Upper lobe of left lung (tissue), 5 donors: ENCODE results near the genes AP4S1 and ARHGAP5.

GRCh38 chr14:28242775-28243326 is 523.7 kb upstream of the FOXG1 start:
- PRO-cap, 2 experiments = no peak in any of the 2 experiments
- RAMPAGE, long total RNA, 4 experiments = no peak in any of the 4 experiments

DNA sequence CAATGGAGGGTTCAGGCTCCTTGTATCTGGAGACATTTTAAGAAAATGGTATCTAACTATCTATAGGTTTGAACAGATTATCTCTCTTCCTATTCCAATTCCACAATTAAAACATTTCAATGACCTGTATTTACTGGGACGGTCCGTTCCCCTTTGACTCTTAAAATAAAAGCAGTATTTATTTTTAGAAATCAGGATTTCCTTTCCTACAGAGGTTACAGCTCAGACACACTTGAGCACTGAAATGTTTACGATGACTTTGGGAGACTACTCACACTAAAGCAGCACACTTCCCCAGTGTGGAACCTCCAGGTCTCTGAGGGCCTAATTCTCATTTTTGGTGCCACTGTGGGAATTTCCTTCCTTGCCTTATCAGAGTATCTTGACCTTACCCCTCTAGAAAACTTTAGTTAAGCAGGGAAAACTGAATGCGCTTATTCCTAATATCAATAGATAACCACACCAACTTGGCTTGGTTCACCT is 181.8 kb downstream of the PRKD1 start:
- PRO-cap, 2 experiments = peak in 1 of 2 experiments; most common plus-strand start position 247 of the sequence (in 1)
- RAMPAGE, long total RNA, 4 experiments = no peak in any of the 4 experiments

DNA sequence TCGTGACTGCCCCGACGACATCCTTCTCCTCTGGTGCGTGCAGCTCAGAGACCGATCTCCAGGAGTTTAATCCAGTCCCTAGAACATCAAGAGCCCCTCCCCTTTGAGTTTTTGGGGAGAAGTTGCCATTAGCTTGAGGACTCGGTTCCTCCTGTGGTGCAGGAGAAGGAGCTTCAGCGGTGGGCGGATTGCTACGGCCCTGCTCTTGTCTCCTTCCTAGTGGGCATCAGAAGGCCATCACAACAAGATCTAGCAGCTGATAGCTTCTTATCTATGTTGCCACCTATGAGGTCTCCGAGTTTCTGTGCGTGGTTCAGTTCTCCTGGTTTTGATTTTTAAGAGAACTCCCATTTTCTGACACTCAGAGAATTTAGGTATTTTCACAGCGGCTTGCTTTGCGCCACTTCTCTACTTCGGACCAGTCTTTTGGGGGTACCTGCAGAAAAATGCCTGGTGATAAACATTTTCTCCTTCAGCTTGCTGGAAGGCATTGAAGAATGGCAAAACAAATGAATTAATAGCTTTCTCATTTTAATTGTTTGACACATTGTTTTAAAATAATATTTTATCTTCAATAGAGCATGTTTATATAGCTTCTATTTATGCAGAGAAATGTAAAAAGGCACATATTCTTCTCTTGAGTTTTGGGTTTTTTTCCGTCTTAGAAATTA is 446 bp downstream of the SCFD1 start:
- PRO-cap, 2 experiments = peak in 1 of 2 experiments; most common plus-strand start position 154 of the sequence (in 1)
- RAMPAGE, long total RNA, 4 experiments = no peak in any of the 4 experiments

DNA sequence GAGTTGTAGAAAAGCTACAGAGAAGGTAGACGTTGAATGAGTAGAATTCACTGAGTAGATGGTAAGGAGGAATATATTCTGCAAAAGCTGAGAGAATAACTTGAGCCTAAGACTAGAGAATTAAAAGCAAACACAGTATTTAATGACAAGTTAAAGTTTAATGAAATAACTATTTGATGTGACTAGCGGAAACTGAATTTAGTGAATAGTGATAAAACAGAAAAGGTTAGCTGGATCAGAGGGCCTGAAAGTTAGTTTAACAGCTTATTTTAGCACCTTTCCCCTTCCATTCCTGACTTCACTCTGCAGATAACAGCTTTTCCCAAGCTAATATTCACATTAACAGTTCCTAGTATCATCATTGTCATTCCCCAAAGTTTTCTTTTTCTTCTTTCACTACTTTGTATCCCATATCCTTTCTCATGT is 70.4 kb downstream of the SCFD1 start:
- PRO-cap, 2 experiments = no peak in any of the 2 experiments
- RAMPAGE, long total RNA, 4 experiments = no peak in any of the 4 experiments

DNA sequence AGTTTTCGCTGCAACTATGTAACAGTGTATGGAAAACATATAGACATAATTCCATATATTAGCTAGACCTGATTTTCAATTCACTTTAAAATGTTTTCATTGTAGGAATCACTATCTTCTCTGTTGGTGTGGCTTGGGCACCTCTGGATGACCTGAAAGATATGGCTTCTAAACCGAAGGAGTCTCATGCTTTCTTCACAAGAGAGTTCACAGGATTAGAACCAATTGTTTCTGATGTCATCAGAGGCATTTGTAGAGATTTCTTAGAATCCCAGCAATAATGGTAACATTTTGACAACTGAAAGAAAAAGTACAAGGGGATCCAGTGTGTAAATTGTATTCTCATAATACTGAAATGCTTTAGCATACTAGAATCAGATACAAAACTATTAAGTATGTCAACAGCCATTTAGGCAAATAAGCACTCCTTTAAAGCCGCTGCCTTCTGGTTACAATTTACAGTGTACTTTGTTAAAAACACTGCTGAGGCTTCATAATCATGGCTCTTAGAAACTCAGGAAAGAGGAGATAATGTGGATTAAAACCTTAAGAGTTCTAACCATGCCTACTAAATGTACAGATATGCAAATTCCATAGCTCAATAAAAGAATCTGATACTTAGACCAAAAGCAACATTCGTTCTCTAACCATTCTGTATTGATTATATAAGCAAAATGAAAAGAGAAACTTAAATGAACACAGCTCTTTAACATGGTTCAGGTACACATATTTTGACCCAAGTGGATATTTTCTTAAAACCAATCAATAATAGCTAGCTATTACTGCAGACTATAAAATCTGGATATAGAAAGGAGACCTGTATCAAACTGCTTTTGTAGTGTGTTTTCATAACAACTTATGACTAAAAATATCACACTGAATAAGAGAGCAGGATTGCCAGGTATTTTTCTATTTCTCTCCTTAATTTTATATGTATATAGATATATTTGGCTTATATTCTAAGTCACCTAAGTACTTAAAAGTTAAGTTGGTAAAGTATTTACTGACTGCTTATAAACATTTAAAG is 15.5 kb downstream of the COCH start:
- PRO-cap, 2 experiments = no peak in any of the 2 experiments
- RAMPAGE, long total RNA, 4 experiments = no peak in any of the 4 experiments

- PRO-cap, 2 experiments = no peak in any of the 2 experiments
- RAMPAGE, long total RNA, 4 experiments = no peak in any of the 4 experiments
Measured at GRCh38 chr14:30893239-30893730, 18.9 kb downstream of the COCH start.

- PRO-cap, 2 experiments = no peak in any of the 2 experiments
- RAMPAGE, long total RNA, 4 experiments = start-site peak on the minus strand in 1 of 4 experiments, at chr14:30929266-30929460 at its widest, 16 reads per replicate
Measured at GRCh38 chr14:30929067-30930112, 55.0 kb downstream of the COCH start.

DNA sequence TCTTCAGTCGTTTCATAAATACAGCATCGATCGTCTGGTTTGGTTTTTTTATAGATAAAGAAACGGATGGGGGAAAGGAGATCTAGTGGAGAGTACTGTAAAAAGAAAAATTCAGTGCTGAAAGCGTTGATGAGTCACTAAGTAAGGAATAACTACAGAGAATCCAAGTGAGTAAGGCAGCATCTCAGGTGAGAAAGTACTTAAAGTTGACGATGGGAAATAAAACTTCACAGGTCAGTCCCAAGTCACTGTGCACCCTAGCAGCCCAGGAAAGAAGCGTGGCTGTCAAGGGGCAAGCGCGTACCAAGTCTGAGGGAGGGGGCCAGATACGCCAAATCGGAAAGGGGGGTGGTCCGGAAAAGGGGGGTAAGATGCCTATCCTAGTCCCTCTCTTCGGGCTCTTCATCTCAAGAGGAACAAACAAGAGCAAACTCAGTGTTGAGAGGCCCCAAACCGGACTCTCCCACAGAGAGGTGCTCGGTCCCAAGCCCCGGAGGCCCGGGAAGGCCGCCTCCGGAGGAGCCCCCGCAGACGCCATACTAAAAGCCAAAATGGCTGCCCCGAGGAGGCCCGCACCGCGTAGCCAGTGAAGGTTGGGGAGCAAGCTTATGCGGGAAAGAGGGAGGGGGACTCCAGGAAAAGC is at the start of gene AP4S1:
Gene AP4S1, plus strand, starts transcription at position 539 of the 643 bp plus-strand sequence.
- PRO-cap, 2 experiments = peak in 2 of 2 experiments; most common plus-strand start position 542 of the sequence (in 1); most common minus-strand start position 280 of the sequence (in 1)
- RAMPAGE, long total RNA, 4 experiments = start-site peak on the plus strand in 4 of 4 experiments, centred at positions 474 to 567 of the sequence, 10 to 34 reads per replicate

GRCh38 chr14:31169228-31169750 is 38.3 kb downstream of the HECTD1 start:
- PRO-cap, 2 experiments = no peak in any of the 2 experiments
- RAMPAGE, long total RNA, 4 experiments = no peak in any of the 4 experiments

GRCh38 chr14:31251362-31252034 is 43.9 kb upstream of the HECTD1 start:
- PRO-cap, 2 experiments = no peak in any of the 2 experiments
- RAMPAGE, long total RNA, 4 experiments = no peak in any of the 4 experiments

GRCh38 chr14:31854621-31854836 is 222.6 kb upstream of the ARHGAP5 start:
- PRO-cap, 2 experiments = no peak in any of the 2 experiments
- RAMPAGE, long total RNA, 4 experiments = no peak in any of the 4 experiments

- PRO-cap, 2 experiments = no peak in any of the 2 experiments
- RAMPAGE, long total RNA, 4 experiments = no peak in any of the 4 experiments
Measured at GRCh38 chr14:31892901-31893894, 183.9 kb upstream of the ARHGAP5 start.

DNA sequence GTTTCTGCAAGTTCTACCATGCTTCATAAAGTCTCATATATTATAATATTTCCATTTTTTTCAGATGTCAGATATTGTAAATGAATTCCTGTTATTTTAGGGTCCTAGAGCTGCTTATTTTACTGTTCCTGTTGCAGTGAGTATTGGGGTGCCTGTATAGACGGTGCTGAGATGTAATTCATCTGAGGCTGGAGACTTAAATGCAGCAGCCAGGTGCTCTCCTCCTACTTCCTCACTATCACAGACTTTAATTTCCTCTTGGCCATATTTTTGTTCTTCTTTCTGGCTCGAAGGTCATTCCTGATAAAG is 141.9 kb upstream of the ARHGAP5 start:
- PRO-cap, 2 experiments = no peak in any of the 2 experiments
- RAMPAGE, long total RNA, 4 experiments = no peak in any of the 4 experiments

- PRO-cap, 2 experiments = no peak in any of the 2 experiments
- RAMPAGE, long total RNA, 4 experiments = no peak in any of the 4 experiments
Measured at GRCh38 chr14:32005996-32006487, 71.1 kb upstream of the ARHGAP5 start.

- PRO-cap, 2 experiments = peak in 2 of 2 experiments; most common plus-strand start chr14:32077295 (in 1); most common minus-strand start chr14:32077327 (in 1)
- RAMPAGE, long total RNA, 4 experiments = start-site peak on the plus strand in 4 of 4 experiments, at chr14:32077230-32077362 at its widest, 175 to 637 reads per replicate
Measured at GRCh38 chr14:32077207-32077576, at the start of gene ARHGAP5. Gene ARHGAP5 (plus strand): TSS chr14:32077304.

DNA sequence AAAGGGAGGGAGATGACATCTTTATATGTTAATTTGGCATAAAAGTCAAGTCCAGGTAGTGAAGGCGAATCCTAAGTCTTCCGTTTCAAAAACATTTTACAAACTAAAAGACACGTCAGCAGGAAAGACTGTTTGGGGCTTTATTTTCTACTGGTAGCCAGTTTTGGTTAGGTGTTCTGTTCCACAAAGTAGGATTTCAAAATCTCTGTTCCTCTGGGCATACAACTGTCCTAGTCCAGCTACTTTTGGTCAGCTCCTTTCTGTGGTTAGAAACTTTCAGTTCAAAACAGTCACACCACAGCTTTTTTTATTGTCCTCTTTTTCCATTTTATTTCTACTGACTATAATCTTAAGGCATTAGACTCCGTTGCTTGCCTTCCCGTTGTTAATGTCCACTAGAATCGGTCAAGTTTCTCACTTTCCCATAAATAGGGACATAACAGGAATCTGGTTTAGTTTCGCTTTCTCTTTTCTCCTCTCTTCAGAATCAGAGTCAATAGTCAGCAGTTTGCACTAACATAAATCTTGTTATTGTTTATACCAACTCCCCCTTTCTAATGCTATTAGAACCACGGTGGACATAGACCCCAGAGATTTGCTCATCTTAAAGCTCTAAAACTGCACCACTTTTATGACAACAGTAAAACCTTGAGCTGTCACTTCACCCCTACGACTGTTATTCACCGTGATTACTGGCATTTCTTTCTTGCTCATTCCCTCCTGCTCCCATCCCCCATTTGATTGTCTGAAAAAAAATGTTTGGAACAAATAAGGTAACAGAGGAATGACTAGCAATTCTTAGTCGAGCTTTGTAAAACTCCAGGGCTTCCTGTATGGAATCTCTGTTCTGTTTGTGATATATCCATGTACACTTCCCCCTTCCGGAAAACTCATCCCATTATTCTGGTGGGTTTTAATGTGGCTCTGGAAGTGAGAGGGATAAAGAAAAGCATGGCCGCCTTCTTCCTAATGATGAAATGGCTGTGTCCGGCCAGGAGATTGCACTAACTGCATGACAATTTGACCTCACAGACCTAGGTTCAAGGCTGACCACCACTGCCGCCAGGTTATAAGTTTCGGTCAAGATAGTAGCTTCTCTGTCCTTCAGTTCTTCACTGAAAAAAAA is 41.4 kb upstream of the NPAS3 start:
- PRO-cap, 2 experiments = no peak in any of the 2 experiments
- RAMPAGE, long total RNA, 4 experiments = no peak in any of the 4 experiments

- PRO-cap, 2 experiments = peak in 2 of 2 experiments; most common plus-strand start chr14:32939890 (in 1); most common minus-strand start chr14:32939585 (in 1)
- RAMPAGE, long total RNA, 4 experiments = no peak in any of the 4 experiments
Measured at GRCh38 chr14:32939140-32940102, 742 bp downstream of the NPAS3 start.

DNA sequence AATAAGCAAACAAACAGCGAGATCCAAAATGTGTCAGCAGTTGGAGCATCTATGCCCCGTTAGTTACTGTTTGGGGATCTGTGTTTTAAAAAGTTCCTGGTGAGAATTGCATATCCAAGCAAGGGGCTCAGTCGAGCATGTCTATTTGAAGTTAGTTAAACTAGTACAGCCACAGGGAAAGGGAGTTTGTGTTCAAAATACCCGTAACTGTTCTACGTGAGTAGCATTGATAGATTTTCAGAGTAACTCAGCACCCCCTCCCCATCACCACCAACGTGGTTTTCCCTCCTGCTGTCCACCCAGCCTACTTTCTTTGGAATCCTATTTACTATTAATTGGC is 1.4 kb downstream of the NPAS3 start:
- PRO-cap, 2 experiments = no peak in any of the 2 experiments
- RAMPAGE, long total RNA, 4 experiments = no peak in any of the 4 experiments

DNA sequence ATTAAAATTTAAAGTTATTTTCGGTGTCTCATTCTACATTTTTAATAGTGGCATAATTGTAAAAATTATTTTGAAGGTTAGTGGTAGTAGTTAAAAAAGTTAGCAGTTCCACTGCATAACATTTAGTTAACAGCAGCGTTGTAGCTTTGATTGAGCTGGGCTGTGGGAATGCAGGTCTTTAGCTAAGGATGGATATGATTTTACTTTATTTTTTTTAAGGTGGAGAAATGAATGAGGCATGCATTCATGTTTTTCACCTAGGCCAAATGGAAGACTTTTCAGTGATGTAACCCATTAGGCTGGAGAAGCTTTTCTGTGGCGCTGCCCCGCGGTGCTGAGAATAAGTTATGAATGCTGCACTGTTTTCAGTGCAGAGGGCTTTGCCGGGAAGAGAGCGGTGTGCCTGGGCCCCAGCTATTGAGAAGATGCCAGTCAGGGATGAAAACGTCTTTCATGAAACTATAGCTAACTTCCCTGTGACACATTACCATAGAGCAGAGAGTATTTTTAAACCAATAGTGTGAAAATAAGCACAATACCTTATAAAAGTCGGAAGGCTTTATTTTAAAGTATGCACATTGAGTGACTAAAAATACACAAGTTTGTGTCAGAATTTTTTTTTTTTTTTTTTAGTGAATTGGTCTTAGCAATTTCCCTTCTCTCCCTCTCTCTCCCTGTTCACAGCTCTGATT is 48.1 kb downstream of the NPAS3 start:
- PRO-cap, 2 experiments = no peak in any of the 2 experiments
- RAMPAGE, long total RNA, 4 experiments = no peak in any of the 4 experiments

- PRO-cap, 2 experiments = peak in 1 of 2 experiments; most common plus-strand start chr14:33880975 (in 1)
- RAMPAGE, long total RNA, 4 experiments = no peak in any of the 4 experiments
Measured at GRCh38 chr14:33880831-33881039, 70.1 kb downstream of the EGLN3 start.